BJ (cell line): ENCODE data around the genes FLCN and NT5M.

- CAGE, long polyA plus RNA = no peak
- RRBS = no CpG with 5 or more reads among the region's 12 CpGs
These were observed 13.3 kb downstream of the MPRIP start for GRCh38 chr17:17055403-17056063.

DNA sequence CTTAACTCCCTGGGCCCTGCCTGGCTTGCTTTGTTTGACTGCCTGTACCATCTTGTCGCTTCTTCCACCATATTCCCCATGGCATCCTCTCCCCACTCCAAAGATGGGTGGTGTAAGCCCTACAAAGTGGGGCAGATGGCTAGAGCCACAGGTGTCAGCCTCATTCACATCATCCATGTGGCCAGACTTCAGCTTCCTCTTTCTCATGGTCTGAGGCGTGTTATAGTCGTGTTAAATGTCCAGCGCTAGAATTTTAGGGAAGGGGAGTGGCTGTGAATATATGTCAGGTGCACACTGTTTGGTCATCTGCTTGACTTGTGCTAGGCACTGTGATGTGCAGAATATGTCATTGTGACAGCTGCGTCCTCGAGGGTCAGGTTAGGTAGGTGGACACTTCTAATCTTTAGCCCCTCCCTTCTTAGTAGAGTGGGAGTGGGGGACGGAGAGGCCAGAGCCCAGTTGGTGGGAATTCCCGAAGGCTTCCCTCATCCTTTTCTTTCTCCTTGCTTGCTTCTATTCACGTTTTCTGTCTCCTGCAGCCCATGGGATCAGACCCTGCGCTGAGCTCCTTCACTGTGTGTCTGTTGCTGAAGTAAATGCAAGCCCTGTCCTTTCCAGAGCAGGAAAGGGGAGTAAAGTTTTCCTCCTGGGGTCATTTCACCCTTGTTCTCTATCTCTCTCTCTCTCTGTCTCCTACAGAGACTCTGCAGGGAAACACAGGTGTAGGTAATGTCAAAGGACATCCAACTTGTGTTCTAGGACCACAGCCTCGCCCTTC lies 50.0 kb downstream of the MPRIP start:
- CAGE, long polyA plus RNA = no peak
- RRBS = no CpG with 5 or more reads among the region's 11 CpGs

- CAGE, long polyA plus RNA = no peak
- RRBS = no CpG with 5 or more reads among the region's 6 CpGs
These were observed 80.7 kb downstream of the PLD6 start for GRCh38 chr17:17125147-17126132.

- CAGE, long polyA plus RNA = no peak
- RRBS = no CpG with 5 or more reads among the region's 5 CpGs
These were observed 80.0 kb downstream of the PLD6 start for GRCh38 chr17:17126133-17126466.

GRCh38 chr17:17144885-17145437 lies 61.2 kb downstream of the PLD6 start:
- CAGE, long polyA plus RNA = no peak
- RRBS = no CpG with 5 or more reads among the region's 8 CpGs

DNA sequence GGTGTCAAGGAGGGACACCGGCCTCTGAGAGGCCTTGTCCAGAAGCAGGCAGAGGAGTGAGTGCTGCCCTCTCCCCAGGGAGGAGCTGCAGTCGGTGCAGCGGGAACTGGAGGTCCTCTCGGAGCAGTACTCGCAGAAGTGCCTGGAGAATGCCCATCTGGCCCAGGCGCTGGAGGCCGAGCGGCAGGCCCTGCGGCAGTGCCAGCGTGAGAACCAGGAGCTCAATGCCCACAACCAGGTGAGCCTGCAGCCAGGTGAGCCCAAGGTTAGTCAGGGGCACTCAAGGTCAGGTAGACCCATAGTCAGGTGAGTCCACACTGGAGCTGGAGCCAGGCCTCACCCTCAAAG lies 32.3 kb downstream of the PLD6 start:
- CAGE, long polyA plus RNA = no peak
- RRBS = no CpG with 5 or more reads among the region's 10 CpGs

- CAGE, long polyA plus RNA = start-site peak on the minus strand at chr17:17237144-17237168, 103 and 68 reads in 2 replicates
- RRBS = 2% methylated on average over 7 of the region's 34 CpGs
These were observed at the start of gene FLCN for GRCh38 chr17:17237044-17237584. FLCN (minus strand) TSS chr17:17237168.

DNA sequence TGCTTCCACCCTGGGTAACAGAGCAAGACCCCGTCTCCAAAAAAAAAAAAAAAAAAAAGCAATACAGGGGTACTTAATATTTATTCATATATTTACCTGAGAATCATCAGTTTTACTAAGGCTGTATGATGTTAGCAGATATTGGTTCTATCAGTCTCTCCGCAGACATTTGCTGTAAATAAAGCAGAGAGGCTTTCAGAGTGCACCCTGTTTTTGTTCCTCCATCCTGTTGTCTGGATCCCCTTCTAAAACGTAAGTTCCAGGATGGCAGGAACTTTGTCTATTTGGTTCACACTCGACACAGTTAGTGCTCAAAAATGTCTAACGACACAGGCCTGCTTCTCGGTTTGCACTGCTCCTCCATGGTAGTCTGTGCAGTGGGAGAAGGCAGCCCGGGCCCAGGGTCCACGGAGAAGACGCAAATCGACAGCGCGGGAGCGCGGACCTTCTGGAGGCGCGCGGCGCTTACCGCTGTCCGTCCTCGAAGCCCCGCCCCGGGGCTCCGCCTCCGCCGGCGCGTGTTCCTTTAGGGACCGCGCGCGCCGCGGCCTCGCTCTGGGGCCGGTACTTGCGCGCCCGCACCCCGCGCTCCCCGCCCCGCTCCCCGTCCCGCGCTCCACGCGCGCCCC lies at the start of gene NT5M:
NT5M (plus strand) TSS at position 553 of the 629 bp plus-strand sequence.
- CAGE, long polyA plus RNA = no peak
- RRBS = 1% methylated on average over 27 of the region's 49 CpGs

GRCh38 chr17:17420127-17421180 lies 56.3 kb upstream of the MED9 start:
- CAGE, long polyA plus RNA = no peak
- RRBS = no CpG with 5 or more reads among the region's 18 CpGs

- CAGE, long polyA plus RNA = no peak
- RRBS = no CpG with 5 or more reads among the region's 17 CpGs
These were observed 9.1 kb downstream of the RASD1 start for GRCh38 chr17:17487074-17487547.

DNA sequence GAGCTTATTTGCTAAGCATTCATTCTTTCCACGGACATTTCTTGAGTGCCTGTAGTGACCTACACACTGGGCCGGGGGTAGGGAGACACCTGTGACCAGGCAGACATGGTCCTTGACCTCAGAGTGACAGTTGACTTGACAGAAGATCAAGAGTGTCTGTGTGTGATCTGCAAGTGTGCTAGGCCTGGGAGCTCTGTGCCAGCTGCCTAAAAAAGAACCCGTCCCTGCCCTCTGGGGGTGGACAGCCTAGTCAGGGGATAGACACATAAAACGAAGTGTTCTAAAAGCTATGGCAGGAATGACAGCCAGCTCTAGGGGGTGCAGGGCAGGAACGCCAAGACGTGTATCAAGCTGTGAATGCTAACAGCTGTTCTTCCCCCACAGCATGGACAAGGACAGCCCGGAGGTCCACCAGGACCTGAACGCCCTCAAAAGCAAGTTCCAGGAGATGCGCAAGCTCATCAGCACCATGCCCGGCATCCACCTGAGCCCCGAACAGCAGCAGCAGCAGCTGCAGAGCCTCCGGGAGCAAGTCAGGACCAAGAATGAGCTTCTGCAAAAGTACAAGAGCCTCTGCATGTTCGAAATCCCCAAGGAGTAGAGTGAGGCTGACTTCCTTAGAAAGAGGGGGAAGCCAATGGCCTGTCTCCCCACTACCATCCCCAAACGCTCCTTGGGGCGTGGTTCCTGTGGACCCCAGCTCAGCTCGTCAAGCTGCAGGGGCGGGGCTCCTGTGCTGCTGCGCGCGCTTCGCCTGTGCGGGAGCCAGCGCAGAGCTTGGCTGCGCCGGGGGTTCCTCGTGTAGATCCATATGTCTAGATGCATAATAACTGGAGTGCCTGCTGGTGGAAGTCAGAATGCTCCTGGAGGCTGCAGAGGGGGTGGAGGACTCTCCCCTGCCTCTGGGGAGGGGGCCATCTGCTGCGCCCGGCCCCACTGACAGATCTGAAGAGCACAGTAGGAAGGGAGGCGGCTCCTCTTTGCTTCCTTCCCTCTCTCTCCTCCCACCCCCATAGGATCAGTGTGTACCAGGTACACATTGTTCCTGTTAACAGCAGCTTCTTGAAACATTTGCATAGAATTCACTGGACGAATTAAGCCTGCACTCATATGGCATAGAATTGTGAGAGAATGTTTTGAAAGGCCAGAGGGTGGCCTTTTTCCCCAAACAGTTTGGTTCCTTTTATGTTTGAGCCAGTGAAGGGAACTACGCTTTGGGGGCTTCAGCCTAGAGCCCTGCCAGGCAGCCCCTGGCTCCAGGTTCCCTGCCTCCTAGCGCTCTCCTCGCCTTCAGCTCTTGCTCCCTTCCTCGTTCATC lies 4.8 kb downstream of the RASD1 start:
- CAGE, long polyA plus RNA = no peak
- RRBS = 66% methylated on average over 6 of the region's 34 CpGs

GRCh38 chr17:17589975-17590908 lies 1.3 kb downstream of the PEMT start:
- CAGE, long polyA plus RNA = no peak
- RRBS = no CpG with 5 or more reads among the region's 12 CpGs

- CAGE, long polyA plus RNA = no peak
- RRBS = no CpG with 5 or more reads among the region's 17 CpGs
These were observed 15.8 kb downstream of the RAI1 start for GRCh38 chr17:17696714-17697796.

DNA sequence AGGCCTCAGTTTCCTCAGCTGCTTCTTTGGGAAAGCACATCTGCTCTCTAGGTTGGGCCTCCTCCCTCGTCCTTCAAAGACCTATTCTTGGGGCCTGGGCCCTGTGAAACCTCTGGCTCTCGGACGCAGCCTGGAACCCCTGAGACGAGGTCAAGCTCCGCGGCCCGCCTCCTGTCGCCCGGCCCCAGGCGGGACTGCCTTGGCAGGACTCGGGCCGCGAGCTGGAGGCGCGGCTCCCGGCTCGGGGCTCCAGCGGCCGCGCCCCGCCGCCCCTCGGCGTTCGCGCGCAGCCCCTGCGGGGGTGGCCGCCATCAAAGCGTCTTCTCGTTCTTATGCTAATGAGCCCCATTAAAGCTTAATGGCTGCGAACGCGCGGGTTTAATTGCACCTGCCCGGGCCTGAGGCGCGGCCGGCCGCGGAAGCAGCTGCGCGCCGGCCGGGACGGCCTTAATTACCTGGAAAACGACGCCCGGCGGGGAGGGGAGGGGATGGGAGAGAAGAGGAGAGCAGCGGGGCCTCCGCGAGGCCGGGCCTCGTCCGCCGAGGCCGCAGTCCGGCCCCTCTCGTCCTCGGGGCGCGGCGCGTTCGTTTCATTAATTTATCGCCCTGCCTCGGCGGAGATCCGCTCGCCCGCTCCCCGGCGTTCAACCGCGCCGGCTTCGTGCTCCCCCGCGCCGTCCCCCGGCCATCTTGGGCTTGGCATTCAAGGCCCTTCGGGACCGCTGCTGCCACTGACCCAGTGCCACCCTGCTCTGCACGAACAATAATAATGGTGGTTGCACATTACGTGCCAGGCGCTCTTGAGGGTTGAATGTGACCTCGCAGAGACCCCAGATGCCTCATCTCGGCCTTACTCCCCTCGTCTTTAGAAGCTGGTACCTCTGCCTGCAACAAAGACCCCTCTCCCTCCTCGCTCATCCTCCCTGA lies 19.2 kb downstream of the RAI1 start:
- CAGE, long polyA plus RNA = no peak
- RRBS = 33% methylated on average over 28 of the region's 91 CpGs

DNA sequence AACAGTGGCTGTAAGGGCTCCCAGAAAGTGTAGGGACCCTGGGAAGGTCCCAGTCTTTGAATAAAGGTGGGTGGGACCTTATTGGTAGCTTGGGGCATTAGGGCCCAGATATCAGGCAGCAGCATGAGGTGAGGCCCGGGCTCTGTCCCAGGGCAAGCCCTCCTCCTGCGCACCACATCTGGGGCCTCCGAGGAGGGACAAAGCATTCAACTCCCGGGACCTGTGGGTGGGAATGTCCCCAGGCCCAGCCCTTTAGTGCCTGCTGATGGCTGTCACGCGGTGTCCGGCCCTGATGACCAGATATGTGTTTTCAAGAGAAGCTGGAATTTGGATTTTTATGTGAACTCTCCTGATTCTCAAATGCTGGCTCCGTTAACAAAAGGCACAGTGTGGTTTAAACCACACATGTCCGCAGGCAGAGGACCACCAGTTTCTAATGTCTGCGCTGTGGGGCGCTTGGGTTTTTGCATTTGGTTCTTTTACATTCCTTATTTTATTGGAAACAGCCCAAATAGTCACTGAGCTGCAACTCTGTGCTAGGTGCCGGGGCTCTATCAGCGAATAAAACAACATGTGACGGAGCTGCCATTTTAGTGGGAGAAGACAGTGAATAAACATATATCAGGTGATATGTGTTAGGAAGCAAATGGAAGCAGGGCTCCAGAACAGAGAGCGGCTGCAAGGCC lies 30.5 kb downstream of the RAI1 start:
- CAGE, long polyA plus RNA = no peak
- RRBS = 8% methylated on average over 7 of the region's 15 CpGs

GRCh38 chr17:17712352-17713220 lies 31.3 kb downstream of the RAI1 start:
- CAGE, long polyA plus RNA = no peak
- RRBS = no CpG with 5 or more reads among the region's 5 CpGs

GRCh38 chr17:17741780-17742171 lies 60.5 kb downstream of the RAI1 start:
- CAGE, long polyA plus RNA = no peak
- RRBS = no CpG with 5 or more reads among the region's 11 CpGs

- CAGE, long polyA plus RNA = no peak
- RRBS = no CpG with 5 or more reads among the region's 18 CpGs
These were observed 67.8 kb downstream of the RAI1 start for GRCh38 chr17:17748829-17749766.

DNA sequence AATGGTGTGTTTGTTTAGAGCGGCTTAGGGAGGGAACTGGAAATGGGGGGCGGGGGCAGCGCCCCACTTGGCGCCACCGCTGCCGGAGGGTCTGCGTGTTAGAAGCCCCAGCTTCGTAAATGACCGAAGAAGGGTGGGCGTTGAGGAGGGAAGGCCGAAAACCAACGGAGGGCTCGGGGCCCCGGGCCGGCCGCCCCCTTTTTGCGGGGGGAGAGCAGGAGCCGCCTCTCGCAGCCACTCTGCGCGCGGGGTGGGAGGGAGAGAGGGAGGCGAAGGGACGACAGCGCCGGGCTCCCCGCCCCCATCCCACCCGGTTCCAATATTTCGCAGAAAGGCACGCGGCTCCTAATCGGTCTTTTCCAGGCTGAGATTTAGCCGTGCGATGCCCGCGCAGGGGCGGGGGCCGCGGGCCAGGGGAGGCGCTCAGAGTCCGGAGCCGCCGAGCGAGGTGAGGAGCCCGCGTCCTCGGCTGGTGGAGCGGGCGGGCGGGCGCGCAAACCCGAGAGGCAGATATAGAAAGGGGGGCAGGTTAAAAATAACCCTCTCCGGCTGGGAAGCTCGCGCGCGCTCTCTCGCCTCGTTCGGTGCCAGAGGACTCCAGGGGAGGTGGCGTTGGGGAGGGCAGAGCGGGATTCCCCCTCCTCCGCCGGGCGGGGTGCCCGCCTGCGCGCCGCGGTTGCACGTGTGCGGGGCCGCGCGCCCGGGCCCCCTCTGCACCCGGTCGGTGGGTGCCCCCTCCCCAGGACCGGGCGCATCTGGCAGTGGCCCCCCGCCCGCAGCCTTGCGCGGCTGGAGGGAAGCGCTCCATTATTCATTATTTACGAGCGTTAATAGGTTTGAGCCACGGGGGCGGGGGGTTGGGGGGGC lies 54.8 kb downstream of the SREBF1 start:
- CAGE, long polyA plus RNA = no peak
- RRBS = 3% methylated on average over 35 of the region's 90 CpGs

- CAGE, long polyA plus RNA = no peak
- RRBS = no CpG with 5 or more reads among the region's 5 CpGs
These were observed 29.0 kb downstream of the SREBF1 start for GRCh38 chr17:17807742-17808243.